ENCODE results near the genes PIK3C2G, PLEKHA5 and PDE3A.

DNA sequence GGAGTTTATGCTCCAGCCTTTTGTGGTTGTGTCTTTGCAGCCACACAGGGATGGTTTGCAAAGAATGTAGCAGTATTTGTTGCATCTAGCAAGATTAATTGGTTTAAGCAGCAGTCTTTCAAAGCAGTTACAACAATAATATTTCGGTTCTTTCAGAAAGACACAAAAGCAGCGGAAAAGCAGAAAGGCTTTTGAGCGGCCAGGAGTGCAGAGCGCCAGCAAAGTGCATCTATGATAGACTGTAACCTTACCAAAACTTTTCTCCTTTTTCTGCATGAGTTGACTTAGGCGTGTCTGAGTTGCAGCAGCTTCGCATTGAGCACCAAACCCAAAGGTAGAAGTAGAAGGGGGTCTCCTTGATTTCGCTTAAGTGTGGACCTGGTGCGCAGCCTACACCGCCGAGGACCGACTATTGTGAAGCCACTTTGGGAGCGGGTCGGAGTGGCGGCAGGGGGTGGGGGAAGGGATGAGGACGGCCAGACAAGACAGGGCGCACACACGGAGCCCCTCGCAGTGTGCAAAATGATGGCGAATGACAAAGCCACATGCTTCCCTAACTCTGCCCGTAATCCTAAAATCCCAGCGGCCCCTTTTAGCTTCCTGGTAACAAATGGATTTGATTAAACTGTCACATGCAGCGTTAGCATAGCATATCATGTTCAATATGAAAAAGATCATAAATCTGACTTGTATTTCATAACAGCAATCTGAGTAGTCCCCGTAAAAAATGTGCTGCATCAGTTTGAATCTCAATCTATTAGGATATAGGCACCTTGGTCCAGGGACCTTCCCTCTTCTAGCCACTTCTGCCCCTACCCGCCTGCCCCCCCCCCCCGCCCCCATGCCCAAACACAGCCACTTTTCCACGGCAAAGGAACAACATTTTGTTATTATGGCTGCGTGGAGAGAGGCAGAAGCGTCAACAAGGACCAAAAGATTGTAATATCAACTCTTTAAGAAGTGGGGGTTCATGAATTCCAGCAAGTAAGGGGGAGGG lies 1.1 kb downstream of the LMO3 start:
- PRO-cap, 3 experiments = no peak in any of the 3 experiments
- RAMPAGE, long total RNA, 4 experiments = start-site peak on the minus strand in 1 of 4 experiments, centred at position 512 of the sequence, 16 reads per replicate
- RRBS = no CpG with 5 or more reads among the region's 28 CpGs

DNA sequence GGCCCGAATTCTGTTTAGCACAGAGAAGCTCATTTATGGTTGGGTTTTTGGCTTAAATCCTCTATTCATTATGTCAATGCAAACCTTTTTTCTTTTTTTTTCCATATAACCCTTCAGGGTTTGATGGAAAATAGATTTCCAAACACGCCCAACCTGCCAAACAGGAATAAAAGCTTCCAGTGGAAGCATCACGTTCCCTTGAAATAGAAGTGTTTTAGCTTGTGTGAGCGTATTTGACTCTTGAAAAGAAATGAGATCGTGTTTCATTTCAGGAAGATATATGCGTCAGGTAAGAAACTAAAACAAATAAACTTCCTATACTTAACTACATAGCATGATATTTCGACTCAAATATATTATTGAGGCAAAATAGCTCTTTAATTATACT lies at the start of gene PIK3C2G:
PIK3C2G (plus strand) TSS at position 230 of the 388 bp plus-strand sequence.
- PRO-cap, 3 experiments = no peak in any of the 3 experiments
- RAMPAGE, long total RNA, 4 experiments = no peak in any of the 4 experiments
- RRBS = no CpG with 5 or more reads among the region's 7 CpGs

DNA sequence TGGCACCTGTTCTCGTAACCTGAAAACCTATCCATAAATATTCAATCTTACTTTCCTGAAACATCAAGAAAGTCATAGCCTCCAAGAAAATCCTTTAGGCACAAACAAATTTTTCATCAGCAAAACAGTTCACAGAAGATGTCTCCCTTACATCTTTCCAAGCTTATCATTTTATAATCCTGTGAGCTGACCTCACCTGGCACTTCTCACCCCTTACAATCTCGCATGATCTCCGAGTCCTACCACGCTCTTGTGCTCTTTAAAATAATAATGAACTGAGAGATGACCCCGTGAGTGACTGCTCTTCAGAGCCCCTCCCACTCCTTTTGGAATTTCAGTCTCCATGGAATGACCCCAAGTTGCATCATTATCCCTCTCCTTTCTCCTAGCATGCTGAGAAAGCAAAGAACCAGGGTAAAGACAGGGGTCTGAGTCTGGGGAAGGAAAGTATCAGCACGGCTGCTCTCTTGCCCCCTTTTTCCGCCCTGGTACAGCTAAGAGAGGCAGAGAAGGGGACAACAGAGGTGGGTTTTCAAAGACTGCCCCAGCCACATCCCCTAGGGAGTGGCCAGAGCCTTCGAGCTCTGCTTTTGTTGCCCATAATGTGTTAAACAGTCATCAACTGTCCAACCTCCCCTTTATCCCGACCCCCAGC lies 178.4 kb upstream of the PLEKHA5 start:
- PRO-cap, 3 experiments = no peak in any of the 3 experiments
- RAMPAGE, long total RNA, 4 experiments = no peak in any of the 4 experiments
- RRBS = no CpG with 5 or more reads among the region's 9 CpGs

GRCh38 chr12:19039579-19039992 lies 89.9 kb upstream of the PLEKHA5 start:
- PRO-cap, 3 experiments = no peak in any of the 3 experiments
- RAMPAGE, long total RNA, 4 experiments = no peak in any of the 4 experiments
- RRBS = no CpG with 5 or more reads among the region's 5 CpGs

GRCh38 chr12:19066219-19066831 lies 63.2 kb upstream of the PLEKHA5 start:
- PRO-cap, 3 experiments = no peak in any of the 3 experiments
- RAMPAGE, long total RNA, 4 experiments = no peak in any of the 4 experiments
- RRBS = no CpG with 5 or more reads among the region's 3 CpGs

DNA sequence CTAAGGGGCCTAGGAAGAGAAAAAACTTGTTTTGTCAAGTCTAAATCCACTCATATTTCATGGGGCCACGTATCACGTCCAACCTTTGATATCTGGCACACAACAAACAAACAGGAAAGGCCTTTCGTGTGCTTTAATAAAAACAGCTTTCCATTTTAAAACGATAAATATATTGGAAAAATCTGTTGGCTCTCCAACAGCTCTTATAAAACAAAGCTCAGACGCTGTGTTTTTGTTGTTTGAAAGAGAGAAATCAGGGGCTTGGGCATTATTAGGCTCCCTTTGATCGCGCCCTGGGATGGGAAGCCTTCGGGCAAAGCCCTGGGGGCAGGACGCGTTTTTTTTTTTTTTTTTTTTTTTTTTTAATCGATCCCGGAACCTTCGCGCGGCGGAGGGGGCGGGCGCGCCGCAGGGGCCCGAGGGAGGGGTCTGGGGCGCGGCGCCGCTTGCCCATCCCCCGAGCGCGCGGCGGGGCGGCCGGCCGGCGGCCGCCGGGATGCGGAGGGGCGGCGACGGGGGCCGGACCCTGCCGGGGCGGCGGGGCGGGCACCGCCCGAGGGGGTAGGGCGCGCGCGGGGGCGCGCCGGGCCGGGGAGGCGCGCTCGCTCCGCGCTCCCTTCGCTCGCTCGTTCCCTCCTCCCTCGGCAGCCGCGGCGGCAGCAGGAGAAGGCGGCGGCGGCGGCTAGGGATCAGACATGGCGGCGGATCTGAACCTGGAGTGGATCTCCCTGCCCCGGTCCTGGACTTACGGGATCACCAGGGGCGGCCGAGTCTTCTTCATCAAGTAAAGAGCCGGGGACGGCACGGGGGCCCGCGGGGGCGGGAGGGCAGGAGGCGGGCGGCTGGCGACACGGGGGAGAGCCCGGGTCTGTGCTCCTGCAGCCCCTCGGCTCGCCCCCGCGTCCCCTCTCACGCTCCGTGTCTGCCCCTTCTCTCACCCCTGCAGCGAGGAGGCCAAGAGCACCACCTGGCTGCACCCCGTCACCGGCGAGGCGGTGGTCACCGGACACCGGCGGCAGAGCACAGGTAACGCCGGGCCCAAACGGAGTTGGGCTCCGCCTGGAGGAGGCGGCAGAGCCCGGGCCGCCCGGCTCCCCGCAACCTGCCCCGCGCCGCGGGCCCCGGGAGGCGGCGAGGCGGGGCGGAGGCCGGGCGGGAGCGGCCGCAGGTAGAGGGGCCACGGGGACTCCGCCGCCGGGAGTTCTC lies at the start of gene PLEKHA5:
PLEKHA5 (plus strand) TSS at position 629 of the 1,206 bp plus-strand sequence.
- PRO-cap, 3 experiments = peak in 3 of 3 experiments; most common plus-strand start position 235 of the sequence (in 1); most common minus-strand start position 498 of the sequence (in 2)
- RAMPAGE, long total RNA, 4 experiments = start-site peak on the plus strand in 4 of 4 experiments, centred at positions 635 to 668 of the sequence, 170 to 977 reads per replicate
- RRBS = 1% methylated on average over 50 of the region's 128 CpGs

DNA sequence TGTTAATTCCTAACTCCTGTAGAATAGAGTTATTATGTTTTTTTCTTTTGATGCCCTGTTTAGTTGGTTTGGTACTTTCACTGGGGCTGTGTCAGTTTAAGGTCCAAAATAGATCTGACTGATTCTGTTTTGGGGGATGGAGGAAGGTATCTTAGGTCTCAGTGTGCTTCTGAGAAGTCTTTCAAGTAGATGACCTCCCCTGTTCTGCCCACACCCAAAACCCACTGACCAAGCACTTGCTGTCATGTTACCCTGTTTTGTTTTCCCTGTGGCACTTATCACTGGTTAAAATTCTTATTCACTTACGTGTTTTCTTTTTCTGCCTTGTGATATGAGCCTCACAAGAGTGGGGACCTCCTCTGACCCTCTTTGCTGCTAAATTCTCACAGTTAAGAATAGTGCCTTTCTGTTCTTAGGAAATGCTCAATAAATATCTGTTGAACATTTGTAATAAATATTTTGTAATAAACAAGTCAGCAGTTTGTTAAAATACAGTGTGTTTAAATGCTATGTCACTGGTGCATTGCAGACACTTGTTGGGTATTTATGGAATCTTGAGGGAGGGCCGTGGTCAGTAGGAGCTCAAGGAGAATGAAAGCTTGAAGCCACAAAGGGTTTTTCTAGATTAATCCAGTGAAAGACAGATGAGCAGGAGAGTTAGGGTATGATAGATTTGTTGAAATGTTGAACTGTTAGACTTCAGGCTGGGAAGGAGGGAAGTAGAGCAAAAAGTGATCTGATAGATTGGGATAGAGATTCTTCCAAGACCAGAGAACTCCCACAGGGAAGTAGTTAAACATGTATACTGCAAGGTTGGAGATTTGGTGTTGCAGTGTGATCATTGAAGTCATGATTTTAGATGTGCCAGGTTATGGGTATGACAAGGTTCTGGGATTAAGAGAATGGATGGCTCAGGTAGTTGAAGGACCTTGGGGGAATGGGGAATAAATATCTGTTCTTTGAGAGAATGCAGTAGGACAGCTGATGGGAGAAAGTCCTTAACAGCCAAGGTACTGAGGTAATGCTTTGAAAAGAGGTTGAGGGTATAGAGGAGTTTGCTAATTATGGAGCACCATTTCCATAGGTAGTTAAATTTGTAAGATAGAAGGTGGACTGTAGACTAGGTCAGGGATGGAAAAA lies 21.0 kb downstream of the PLEKHA5 start:
- PRO-cap, 3 experiments = no peak in any of the 3 experiments
- RAMPAGE, long total RNA, 4 experiments = start-site peak on the plus strand in 1 of 4 experiments, centred at position 718 of the sequence, 5 reads per replicate
- RRBS = no CpG with 5 or more reads among the region's 2 CpGs

GRCh38 chr12:19274406-19274977 lies 145.0 kb downstream of the PLEKHA5 start:
- PRO-cap, 3 experiments = no peak in any of the 3 experiments
- RAMPAGE, long total RNA, 4 experiments = no peak in any of the 4 experiments
- RRBS = no CpG with 5 or more reads among the region's 4 CpGs

DNA sequence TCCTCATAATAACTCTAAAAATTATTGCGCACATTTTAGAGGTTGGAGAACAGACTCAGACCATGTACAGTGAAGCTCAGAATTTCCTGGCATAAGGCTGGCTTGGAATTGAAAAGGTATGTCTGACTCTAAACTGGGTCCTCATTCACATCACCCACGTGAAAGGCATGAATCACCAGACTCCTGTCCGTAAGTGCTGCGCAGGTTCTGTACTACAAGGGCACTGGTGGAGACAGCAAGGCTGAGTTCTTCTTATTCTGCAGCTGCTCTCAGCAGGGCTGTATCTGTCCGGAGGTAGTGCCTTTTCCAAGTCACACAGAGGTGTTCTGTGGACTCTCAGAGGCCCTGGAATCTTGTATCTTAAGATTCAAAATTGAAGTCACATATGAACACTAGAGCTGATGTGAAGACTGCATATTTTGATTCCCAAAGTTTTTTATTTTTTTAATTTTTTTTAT lies 27.4 kb upstream of the AEBP2 start:
- PRO-cap, 3 experiments = peak in 1 of 3 experiments; most common plus-strand start position 244 of the sequence (in 1)
- RAMPAGE, long total RNA, 4 experiments = no peak in any of the 4 experiments
- RRBS = no CpG with 5 or more reads among the region's 5 CpGs

DNA sequence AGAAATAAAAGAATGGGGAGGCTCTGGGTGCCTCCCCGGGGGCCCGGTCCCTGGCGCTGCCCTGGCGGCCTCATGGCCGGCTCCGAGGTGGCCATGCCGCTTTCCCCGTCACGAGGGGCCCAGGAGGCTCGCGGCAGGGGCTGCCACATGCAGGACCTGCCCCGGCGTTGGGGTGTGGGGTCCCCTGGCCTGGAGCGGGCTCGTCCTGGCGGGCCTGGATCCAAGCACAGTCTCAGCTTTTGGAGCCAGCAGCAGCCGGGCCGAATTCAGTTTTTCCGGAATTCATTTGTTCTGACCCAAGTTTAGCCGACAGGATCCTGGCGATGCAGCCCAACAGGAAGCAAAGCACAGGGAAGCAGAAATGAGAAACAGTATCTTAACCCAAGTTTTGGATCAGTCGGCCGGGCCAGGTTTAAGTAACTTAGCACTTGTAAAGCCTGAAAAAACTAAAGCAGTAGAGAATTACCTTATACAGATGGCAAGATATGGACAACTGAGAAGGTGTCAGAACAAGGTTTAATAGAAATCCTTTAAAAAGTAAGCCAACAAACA lies 26.4 kb upstream of the AEBP2 start:
- PRO-cap, 3 experiments = no peak in any of the 3 experiments
- RAMPAGE, long total RNA, 4 experiments = no peak in any of the 4 experiments
- RRBS = 69% methylated on average over 11 of the region's 23 CpGs

DNA sequence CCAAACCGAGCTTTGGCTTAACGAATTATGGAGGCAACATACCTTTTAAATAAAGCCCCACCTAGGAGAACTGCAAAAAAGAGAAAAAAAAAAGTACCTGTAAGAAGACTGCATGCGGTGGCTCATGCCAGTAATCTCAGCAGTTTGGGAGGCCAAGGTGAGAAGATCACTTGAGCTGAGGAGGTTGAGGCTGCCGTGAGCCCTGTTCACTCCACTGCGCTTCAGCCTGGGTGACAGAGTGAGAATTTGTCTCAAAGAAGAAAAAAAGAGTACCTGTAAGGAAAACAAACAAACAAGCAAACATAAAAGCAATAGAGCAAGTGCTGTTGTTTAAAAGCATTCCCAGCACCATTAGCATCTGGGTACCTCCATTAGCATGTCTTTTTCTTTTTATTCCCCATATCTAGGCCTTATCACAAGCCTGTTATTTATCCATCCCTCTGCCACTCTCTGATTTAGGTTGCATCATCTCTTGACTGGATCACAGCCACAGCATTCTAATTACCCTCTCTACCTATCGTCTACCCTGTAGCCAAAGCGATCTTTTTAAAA lies 423.0 kb upstream of the PDE3A start:
- PRO-cap, 3 experiments = no peak in any of the 3 experiments
- RAMPAGE, long total RNA, 4 experiments = no peak in any of the 4 experiments
- RRBS = no CpG with 5 or more reads among the region's 7 CpGs

- PRO-cap, 3 experiments = no peak in any of the 3 experiments
- RAMPAGE, long total RNA, 4 experiments = no peak in any of the 4 experiments
- RRBS = no CpG with 5 or more reads among the region's 2 CpGs
Observed at GRCh38 chr12:20280500-20280819, 87.9 kb upstream of the PDE3A start.

GRCh38 chr12:20283966-20284249 lies 84.4 kb upstream of the PDE3A start:
- PRO-cap, 3 experiments = no peak in any of the 3 experiments
- RAMPAGE, long total RNA, 4 experiments = no peak in any of the 4 experiments
- RRBS = no CpG with 5 or more reads among the region's 4 CpGs

GRCh38 chr12:20367899-20368626 lies at the start of gene PDE3A:
TSS of gene PDE3A (plus strand) at chr12:20368537.
- PRO-cap, 3 experiments = no peak in any of the 3 experiments
- RAMPAGE, long total RNA, 4 experiments = no peak in any of the 4 experiments
- RRBS = 3% methylated on average over 5 of the region's 25 CpGs

DNA sequence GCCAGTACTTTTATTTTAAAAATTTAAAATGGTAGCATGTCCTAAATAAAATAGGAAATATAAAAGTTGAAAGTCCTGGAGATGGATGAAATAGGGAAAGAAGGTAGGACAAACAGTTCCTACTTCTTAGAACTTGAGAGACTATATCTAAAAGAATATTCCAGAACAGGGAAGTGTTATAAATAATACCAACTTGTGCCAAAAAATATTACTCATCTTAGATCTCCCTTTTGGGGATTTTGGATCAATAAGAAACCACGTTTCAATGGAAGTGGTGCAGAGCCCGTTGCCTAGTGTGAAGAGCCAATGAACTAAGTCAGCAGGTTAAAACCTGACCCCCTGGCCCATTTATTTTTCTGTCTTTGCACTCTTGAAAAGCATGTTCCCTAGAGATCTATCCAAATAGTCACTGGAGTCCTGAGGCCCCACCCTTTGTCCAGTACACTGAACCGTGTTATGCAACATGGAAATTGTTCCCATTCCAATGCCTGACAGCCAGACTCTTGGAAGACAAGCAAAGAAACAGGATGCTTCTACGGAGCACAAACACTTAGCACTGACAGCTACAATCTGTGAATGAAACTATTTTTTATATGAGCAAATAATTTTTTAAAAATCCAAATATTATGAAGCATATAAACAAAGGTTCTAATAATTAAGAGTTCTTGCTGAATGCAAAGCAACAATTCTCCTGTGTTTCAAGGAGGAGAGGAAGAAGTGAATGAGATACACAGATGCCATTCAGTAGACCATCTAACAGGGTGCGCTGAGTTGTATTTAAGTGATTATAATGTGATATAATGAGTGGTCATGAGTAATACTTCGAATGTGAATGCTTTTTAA lies 97.6 kb downstream of the PDE3A start:
- PRO-cap, 3 experiments = no peak in any of the 3 experiments
- RAMPAGE, long total RNA, 4 experiments = no peak in any of the 4 experiments
- RRBS = no CpG with 5 or more reads among the region's 6 CpGs

DNA sequence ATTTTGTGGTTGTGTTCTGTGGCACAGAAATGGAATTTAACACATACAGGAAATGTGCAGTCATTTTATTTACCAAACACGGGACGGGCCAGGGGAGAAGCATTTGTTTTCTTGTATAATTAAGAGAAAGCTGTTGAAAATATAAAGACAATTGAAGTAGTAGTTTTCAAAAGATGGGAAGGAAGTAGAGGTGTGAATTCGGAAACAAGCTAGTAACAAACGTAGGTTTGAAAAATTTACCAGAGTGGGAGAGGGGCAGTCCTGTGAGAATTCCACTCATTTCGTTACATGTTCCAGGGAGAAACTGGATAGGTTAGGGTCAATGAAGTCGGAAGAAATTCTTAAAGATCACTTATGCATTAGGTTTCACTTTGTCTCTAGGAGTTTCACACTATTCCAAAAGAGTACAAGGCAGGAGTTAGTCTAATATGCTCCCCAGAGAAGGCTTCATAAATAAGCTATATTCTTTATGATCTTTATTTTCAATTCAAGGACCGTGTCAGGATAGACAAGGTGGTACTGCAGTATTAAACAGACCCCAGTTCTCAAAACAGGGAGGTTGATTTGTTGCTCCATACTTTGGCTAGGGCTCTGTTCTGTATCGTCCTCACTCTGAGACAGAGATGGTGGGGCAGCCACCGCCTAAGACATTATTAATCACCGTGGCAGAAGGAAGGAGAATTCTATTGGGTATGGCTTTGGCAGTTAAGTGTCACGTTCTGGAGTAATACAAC lies 117.2 kb upstream of the SLCO1C1 start:
- PRO-cap, 3 experiments = no peak in any of the 3 experiments
- RAMPAGE, long total RNA, 4 experiments = no peak in any of the 4 experiments
- RRBS = no CpG with 5 or more reads among the region's 11 CpGs

DNA sequence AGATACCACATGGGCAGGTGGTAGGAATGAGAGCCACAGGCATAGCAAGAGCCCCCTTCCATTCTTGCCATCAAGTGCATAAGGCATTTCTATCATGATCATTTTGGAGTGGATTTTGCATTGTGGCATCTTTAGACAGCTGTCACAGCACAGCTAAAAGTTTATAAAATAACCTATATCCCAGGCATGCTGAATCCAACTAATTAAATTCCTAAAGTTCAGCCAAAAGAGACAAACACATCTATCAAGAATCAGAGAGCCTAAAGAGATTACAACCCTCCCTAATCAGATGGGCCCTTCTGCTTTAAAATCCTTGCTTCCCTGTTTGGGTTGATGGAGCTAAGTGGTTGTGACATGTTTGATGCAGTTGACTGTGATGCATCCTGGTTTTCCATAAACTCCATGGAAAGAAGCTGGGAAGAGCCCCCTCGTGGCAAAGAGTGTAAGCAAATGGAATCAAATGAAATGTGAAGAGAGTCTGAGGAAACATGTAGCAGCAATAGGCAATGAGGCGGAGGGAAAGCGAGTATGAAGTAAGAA lies 70.6 kb upstream of the SLCO1C1 start:
- PRO-cap, 3 experiments = no peak in any of the 3 experiments
- RAMPAGE, long total RNA, 4 experiments = no peak in any of the 4 experiments
- RRBS = no CpG with 5 or more reads among the region's 3 CpGs

DNA sequence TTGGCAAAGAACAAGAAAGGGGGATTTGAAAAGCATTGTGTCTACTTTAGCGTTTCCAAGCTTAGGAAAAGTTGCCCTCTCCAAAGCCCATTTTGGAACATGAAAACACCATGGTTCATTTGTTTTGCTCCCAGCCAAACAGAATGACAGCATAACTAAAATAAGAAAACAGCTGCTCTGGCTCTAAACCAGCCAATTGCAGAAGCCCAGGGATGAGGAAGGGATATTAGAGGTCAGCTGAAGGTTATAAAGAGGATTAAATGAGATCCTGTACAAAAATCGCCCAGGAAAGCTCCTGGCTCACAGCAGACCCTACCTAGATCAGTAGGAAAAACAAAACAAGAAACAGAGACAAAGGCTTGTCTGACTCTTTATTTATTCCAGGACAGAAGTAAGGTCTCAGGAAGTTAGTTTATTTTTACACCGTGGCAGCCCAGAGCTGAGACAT lies 25.8 kb downstream of the SPX start:
- PRO-cap, 3 experiments = no peak in any of the 3 experiments
- RAMPAGE, long total RNA, 4 experiments = no peak in any of the 4 experiments
- RRBS = no CpG with 5 or more reads among the region's 3 CpGs

GRCh38 chr12:21602649-21603195 lies 1.9 kb downstream of the GYS2 start:
- PRO-cap, 3 experiments = no peak in any of the 3 experiments
- RAMPAGE, long total RNA, 4 experiments = no peak in any of the 4 experiments
- RRBS = no CpG with 5 or more reads among the region's 2 CpGs

DNA sequence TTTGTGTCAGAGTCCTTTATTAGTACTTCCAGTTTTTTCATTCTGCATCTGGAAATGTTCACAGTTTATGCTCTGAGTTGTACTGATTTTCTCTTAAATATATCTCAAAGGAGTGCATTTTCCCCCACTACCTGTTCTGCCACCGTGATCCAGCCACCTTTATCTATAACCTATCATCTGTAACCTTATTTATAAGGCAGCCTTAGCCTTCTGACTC lies 10.7 kb upstream of the GYS2 start:
- PRO-cap, 3 experiments = no peak in any of the 3 experiments
- RAMPAGE, long total RNA, 4 experiments = no peak in any of the 4 experiments
- RRBS = no CpG with 5 or more reads among the region's 1 CpG